Fibroblast of the aortic adventitia (primary cell): ENCODE measurements around a stretch of chr12.

DNA sequence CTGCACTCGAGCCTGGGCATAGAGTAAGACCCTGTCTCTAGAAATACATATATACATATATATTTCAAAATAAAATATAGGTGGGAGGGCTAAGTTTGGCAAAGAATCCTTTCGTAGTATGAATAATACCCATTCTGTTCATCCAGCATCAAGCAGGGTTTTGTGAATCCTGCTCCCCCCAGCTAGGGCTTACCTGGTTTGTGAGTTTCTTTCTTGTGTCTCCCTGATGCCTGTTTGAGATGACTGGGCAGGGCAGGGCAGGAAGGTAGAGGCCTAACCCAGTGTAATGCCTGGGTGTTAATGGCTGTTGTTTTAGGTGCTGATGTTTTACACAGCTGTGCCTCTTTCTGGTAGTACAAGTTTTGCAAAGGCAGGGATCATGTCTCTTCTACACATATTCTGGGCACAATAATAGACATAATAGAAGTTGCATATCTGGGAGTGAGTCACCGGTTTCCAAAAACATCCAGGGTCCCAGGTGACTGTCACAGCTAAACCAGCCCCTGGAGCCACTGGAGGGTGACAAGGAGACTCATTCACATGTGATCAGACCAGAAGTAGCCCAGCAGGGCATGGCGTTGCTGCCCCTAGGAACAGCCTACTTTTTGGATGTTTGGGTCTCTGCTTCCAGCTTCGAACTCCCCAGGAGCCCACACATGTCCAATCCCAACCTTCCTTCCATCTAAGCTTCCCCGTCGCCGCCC lies 18.0 kb downstream of the TPCN1 start:
- CAGE, long polyA plus RNA = no peak

DNA sequence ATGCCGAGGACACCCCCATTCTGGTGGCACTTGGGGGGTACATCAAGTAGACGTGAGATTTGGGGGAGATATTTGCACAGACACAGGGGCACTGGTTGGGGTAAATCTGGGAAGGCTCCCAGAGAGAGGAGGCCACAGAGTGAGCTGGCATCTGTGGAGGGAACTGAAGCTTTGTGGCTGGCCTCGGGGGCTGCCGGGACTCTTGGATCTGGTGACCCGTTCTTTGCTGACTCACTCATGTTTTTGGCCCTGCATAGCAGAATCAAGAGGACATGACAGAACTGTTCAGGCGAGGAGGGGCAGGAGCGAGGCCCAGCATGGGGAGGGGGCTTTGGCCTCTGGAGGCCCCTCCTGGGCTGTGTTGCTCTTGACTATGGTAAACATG lies 1.7 kb downstream of the PLBD2 start:
- CAGE, long polyA plus RNA = no peak

DNA sequence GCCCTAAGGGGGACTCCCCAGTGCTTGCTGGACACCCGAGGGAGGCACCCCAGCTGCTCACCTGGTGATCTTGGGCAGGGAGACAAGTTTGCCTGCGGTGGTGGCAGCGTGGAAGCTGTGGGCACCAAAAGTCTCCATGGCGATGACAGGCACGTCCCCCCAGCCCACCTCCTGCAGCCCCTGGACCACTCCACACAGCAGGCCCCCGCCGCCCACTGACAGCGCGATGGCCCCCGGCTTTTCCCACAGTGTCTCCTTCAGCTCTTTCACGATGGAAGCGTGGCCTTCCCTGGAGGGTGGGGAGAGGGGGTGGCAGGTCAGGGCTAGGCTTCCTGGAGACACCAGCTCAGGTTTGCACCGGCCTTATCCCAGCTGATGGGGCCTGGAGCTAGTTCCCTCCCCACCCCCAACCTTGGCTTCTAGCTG lies 6.6 kb downstream of the SDS start:
- CAGE, long polyA plus RNA = no peak

- CAGE, long polyA plus RNA = no peak
Measured at GRCh38 chr12:113401639-113402353, 1.9 kb downstream of the SDS start.

GRCh38 chr12:114408524-114409456 lies 2.8 kb upstream of the TBX5 start:
- CAGE, long polyA plus RNA = no peak

DNA sequence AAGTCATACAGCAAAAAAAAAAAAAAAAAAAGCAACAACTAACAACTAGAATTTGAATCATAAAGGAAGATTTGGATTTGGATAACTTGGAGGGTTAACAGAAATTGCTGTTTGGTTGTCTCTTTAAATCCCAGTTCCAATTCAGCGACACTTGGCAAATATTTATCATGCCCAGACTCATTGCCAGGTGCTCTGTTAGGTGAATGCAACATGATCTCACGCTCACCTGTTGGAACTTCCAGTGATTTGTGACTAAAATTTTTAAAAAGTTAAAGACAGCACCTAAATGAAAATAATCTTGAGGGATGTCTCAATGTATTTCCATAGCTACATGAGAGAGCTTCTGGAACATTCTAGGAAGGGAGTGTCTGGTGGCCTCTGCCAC lies 103.7 kb downstream of the TBX3 start:
- CAGE, long polyA plus RNA = no peak

DNA sequence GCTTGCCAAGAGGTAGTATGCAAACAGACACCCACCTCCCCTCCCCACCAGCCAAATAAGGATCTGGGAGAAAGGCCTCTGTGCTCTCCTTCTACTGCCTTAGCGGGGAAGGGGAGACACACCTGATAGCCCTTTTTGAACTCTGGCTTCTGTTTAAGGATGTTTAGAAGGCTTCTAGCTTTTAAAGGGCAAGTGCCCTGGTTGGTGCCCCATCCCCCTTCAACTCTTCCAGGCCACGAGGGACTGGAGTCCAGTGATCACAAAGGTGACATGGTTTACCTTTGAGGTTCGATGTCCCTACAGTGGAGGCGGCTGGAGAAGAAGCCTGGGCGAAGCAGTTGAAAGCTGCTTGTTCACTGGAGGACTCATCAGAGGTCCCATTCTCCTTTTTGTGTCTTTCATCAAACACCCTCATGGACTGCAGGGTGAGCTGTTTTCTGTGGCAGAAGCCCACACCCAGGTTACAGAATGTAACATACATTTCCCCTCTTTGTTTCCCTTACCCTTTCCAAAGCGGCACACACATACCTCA lies 7.9 kb downstream of the TBX3 start:
- CAGE, long polyA plus RNA = no peak

DNA sequence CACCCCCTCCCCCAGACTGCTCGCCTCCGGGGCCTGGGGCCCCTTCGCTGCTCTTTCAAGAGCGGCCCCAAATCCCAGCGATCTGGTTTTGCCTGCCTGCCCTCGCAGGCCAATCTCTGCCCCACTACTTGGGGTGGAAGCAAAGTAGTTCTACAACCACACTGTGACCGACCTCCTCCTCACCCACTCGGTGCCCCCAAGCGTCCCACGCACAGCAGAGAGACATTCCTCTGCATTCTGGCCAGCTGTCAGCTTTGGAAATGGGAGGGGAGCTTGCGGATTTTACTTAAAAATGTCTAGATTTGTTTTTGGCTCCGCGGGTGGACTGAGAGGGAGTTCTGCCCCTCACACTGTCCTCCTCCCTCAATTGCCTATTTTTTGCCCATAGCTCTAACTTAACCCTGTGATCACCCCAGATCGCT lies 2.5 kb upstream of the TBX3 start:
- CAGE, long polyA plus RNA = no peak

- CAGE, long polyA plus RNA = no peak
Measured at GRCh38 chr12:114696833-114697927, 13.2 kb upstream of the TBX3 start.

DNA sequence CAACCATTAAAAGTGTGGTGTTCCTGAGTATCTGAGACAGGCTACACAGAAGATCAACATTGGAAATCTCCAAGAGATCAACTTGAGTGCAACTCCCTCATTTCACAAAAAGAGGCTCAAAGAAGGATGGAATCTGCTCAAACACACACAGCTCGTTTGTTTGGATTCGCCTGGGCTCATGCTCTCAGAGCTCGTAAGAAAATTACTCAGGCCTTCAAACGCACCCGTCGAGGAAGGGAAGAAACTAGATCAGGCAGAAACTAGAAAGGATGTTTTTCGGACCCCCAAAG lies 128.8 kb upstream of the TBX3 start:
- CAGE, long polyA plus RNA = no peak

GRCh38 chr12:114903212-114903411 lies 219.1 kb upstream of the TBX3 start:
- CAGE, long polyA plus RNA = no peak

DNA sequence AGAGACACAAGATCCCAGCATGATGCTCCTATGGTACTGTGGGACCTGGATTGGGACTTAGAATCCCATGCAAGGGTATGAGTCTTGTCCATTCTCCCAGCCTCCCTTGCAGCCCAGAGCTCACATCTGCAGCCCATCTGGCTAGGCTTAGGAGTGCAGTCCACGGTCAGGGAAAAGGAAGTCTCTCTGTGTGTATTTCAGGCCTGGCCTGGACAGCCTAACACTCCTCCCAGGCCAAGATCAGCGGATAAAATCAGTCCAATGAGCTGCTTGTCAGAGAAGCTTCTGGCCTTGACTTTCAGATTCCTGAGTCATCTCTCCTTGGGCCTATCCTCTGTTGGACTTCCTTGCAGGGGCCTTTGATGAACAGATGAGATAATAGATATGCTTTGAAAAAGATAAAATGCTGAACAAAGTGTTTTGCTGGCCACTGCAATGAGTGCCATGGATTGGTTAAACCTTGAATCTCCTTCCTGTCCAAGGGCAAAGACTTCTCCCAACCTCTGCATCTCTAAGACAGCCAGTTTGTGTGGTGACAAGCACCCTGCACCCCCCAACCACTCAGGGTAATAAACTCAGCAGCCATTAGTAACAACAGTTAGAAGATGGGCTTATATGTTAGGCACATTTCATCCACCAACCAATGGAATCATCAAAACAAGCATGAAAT lies 412.8 kb upstream of the TBX3 start:
- CAGE, long polyA plus RNA = no peak

DNA sequence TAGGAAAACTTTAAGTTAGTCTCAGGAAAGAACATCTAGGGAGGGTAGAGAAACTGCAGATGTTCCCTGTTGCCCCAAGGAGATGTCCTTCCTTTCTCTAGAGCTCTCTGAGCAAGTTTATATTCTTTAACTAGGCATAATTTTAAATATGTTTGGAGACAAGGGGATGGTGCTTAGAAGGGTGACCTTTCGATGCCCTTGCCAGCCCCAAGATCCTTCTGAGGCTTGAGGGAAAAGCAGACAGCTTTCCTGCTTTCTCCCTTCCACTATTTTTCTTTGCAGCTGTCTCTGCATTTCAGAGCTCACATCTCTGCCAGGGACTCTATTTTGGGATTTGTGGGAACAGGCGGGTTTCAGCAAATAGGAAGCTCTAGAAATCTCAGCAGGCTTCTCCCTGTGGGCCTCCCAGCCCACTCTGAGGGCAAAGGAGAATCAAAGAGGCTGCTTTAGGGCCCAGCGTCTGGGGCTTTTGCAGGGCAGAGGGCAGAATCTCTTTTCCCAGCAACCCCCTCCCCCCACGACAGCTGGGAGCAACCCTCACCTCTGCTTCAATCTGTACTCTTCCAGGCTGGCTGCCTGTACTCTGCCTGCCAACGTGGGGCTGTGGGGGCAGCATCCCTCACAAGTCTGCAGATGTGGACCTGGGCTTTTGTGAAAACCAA lies 529.4 kb upstream of the TBX3 start:
- CAGE, long polyA plus RNA = no peak

GRCh38 chr12:115570616-115570952 lies 706.9 kb downstream of the MED13L start:
- CAGE, long polyA plus RNA = no peak

GRCh38 chr12:115918784-115919043 lies 358.8 kb downstream of the MED13L start:
- CAGE, long polyA plus RNA = no peak

DNA sequence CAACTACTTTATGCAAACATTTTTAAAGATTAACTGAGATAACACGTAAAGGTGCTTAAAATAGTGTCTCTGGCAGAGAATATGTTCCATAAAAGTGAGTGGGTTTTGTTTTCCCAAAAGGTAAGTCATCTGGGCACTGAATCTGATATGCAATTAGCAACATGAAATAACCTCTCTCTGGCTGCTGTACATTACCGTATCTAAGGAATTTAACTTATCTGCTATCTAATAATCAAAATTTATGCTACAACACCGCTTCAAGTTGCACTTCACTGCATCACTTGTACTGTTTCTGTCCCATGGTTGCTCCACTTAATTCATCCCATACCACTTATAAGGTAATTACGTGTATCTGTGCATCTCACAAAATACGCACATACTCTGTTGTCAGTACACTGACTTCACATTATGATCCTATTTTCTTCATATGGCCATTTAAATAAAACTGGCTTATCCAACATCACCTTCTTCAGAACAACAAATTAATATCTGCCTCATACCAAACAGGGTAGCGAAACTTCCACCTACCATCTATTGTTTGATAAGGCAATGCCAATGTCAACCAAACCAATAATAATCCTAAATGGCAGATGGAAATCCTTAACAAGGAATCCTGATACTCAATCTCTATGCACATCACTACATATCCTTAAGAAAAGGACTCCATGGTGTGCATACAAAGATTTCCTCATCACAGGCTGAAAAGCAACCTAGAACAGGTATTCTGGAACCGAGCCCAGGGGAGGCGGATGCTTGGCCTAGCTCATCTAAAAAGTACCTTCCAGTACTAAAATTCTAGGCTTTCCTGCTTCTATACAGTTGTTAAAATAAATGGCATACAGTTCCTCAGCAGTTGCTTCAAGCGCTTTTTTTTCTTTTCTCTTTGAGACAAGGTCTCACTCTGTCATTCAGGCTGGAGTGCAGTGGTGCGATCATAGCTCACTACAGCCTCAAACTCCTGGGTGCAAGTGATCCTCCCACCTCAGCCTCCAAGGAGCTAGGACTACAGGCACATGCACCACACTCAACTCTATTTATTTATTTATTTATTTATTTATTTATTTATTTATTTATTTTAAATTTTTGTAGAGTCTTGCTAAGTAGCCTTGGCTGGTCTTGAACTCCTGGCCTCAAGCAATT lies 132.5 kb downstream of the MED13L start:
- CAGE, long polyA plus RNA = no peak

- CAGE, long polyA plus RNA = no peak
Measured at GRCh38 chr12:116202107-116203444, 74.9 kb downstream of the MED13L start.

- CAGE, long polyA plus RNA = no peak
Measured at GRCh38 chr12:116381608-116382607, 104.4 kb upstream of the MED13L start.

DNA sequence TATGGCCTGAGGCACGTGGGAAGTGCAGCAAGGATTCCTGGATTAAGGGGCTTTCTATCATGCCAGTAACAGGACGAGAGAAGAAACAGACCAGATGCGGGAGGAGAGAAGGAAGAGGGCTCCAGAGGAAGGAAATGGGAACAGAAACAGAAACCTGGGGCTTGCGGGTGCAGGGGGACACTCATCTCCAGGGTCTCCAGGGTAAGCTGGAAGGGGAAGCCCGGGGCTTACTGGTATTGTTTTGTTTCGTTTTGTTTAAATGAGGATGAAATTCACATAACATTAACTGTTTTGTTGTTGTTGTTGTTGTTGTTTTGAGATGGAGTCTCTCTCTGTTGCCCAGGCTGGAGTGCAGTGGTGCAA lies 133.5 kb upstream of the MED13L start:
- CAGE, long polyA plus RNA = no peak

- CAGE, long polyA plus RNA = no peak
Measured at GRCh38 chr12:116506221-116507011, 52.8 kb upstream of the MAP1LC3B2 start.